ENCODE measurements around the gene SRSF8.

DNA sequence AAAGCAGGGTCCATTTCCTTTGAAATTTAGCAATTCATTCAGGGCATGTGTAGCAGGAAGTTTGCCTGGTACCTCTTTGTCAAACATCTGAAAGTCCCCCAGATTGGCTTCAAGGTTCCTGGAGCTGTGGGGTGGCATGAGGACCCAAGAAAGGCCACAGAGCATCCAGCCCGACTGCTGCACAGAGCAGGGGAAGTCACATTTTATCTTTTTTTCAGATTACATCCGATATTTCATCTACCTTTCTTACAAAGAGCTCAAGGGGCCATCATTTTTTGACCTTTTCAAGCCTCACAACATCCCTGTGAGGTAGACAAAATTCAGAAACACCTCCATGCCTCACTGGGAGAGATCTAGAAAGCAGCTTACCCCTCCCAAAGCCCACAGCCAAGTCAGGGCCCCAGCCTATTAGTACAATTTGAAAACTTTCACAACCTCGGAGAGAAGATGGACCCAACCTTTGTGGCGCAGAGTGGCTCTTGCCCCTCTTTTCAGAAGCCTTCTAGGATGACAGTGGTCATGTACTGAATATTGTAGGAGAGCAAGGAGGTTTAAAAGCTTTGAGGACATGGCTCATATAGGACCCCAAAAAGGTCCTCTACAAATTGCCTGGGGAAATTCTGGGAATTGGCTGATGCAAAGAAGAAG is 9.3 kb downstream of the FZD4 start:
- PRO-cap, result no peak
- RAMPAGE, long total RNA, 4 experiments, result no peak in any of the 4 experiments

DNA sequence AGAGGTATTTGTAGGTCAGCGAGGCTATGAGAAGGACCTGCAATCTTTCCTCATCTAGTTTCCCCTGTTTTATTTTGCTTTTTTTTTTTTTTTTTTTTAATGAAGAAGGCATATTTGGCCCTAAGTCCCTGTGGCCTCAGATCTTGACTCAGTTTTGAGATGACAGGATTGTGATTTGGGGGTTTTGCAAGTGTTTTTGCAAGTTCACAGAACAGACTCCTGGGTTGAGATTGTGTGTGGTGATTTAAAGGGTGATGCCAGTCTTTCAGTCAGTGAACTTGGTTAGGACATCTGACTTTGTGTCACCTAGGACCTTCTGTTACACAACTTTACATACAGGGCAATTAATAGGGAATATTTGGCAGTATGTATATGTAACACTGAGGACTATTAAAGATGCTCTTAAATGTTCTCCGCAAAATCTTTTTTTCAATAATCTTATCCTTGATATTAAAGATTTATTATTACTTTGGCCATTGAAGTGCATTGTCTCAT is 845 bp downstream of the TMEM135 start:
- PRO-cap, result no peak
- RAMPAGE, long total RNA, 4 experiments, result no peak in any of the 4 experiments

DNA sequence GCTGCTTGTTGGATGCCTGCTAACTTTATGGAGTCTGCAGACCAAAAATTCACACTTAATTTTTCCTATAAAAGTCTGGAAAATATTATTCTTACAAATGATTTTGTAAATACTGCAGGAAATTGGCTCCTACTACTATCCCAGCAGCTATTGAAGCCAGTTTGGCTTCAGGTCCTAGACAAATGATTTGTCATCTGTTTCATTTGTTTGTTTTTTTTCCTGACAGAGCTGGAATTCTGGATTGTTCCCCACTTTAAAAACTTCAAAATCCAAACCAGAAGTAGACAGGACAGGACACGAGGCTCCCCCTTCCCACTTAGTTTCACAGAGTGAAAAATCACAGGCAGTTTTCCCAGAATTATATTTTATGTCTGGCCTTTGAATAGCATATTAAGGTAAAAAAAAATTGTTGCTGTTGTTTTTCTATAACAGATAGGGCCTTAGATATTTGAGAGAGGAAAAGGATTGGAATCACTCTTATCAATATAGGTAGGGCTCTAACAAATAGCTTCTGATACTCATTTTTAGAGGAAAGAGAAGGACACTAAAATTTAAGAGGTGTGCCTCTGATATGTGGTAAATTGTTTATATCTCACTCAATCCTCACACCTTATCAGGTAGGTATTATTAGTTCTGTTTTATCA is 292.7 kb downstream of the TMEM135 start:
- PRO-cap, result no peak
- RAMPAGE, long total RNA, 4 experiments, result no peak in any of the 4 experiments

DNA sequence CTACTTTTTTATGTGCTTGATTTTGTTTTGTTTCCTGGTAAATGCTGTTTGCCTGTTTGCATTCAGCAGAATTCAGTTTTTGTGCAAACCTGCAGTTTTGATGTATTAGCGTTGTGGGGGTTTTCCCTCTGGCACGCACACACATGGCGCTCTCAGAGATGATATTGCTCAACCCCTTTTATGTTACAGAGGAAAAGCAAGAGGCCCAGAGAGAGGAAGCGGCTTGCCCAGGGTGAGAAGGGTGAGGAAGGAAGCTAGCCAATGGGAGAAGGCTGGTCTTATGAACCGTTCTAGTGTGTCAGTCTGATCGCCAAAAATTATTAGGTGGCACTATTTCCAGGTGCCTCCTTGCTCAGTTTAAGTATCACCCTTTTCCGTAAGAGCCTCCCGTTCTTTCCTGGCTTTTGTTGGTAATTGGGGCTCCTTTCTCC is 785 bp upstream of the CTSC start:
- PRO-cap, result no peak
- RAMPAGE, long total RNA, 4 experiments, result no peak in any of the 4 experiments

DNA sequence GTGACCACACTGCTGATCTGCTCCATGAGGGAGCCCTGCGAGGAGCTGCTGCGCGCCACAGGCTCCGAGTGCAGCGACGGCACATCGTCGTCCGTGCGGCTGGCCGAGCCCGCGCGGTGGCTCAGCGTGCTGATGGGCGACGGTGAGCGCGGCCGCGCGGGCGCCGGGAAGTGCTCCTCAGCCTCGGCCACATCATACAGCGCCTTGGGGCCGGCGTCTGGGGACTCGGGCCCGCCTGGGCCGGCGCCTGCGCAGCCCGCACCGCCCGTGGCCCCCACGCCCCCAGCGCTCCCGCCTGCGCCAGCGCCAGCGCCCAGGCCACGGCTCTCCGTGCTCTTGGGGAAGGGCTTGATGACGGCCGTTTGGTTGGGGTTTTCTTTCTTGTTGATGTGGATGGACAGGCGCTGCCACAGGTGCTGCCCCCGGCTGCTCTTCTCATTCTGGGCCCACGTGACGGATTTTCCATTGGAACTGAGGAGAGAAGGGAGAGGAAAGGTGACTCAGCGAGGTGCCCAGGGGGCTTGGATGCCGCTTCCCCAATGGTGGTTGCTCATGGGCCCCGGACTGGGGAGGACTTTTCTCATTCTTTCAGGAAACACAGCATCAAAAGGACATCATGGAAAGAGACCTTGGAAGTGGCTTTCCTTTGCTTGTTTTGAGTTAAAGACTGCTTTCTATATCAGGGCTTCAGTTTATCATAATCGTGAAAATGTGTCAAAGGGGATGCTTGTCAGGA is 171.7 kb upstream of the CTSC start:
- PRO-cap, result no peak
- RAMPAGE, long total RNA, 4 experiments, result no peak in any of the 4 experiments

DNA sequence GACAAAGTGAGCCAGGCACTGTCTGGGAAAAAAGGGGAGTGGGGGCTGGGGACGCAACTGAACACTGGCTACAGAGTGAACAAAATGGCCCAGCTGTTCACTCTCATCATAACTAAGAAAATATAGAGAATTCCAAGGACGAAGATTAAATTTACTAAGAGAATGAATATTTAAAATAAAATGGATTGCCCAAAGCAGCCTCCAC is 434.1 kb upstream of the FAT3 start:
- PRO-cap, result no peak
- RAMPAGE, long total RNA, 4 experiments, result no peak in any of the 4 experiments

DNA sequence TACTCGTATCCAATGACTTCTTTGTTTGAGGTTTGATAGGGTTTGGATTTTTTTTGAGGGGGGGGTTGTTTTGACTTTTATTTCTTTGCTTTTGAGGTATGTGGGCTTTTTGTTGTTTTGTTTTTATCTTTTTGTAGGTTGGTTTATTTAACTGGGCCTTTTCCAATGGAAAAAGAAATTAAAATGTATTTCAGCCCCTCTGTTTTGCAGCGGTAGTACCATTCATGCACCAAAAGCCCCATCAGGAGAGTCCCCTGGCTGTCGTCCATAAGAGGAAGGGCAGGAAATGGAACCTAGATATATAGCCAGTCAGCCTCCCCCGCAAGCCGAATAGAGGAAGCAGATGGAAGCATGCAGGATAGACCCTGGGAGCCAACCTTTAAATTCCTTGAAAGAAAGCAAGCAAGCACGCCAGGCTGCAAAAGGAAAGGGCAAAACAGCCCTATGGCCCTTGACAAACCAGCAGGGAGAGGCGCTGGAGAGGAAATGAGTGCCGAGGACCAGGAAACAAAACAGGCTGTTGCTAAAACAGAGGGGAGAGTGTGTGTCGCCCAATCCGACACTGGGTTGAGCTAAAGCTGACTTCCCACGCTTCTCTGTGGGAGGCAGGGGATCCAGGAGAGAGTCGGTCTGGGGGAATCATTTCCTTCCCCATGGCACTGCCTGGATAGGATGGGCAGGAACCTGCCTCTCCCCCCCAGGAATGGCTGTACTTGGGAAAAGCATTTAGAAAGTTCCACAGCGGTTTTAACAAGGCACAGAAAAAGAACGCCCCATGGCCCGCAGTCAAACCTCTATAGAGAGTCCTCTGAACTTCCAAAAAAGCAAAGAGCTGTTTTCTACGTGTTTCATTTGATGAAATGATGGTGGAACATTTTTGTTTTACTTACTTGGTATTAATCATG is 203.5 kb upstream of the MTNR1B start:
- PRO-cap, result no peak
- RAMPAGE, long total RNA, 4 experiments, result no peak in any of the 4 experiments

- PRO-cap, result no peak
- RAMPAGE, long total RNA, 4 experiments, result no peak in any of the 4 experiments
These were observed 91.1 kb downstream of the SLC36A4 start for GRCh38 chr11:93106700-93107116.

DNA sequence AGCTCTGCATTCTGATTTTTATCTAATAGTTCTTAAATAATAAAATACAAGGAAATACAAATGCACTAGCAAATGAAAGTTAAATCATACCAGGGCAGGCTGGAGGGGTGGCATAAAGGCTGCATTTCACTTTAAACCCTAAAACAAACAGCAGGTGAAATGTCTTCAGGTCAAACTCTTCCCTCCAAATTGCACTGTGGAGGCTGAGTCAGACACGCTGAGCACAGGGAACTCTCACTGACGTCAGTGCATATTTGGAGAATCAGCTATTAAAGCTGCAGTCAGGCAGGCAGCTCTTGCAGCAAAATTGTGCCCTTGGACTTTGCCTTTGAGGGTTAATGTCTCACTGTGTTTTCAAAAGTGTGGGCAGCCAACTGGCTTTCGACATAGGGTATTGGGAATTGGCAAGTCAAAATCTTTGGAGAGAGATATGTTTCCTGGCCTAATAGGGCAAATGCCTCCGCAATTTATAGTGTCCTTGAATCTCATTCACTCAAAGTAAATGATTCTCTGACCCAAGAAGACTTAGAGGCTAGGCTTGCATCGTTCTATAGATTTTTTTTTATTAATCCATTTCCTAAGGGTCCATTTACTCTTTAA is 27.6 kb upstream of the SMCO4 start:
- PRO-cap, result no peak
- RAMPAGE, long total RNA, 4 experiments, result no peak in any of the 4 experiments

DNA sequence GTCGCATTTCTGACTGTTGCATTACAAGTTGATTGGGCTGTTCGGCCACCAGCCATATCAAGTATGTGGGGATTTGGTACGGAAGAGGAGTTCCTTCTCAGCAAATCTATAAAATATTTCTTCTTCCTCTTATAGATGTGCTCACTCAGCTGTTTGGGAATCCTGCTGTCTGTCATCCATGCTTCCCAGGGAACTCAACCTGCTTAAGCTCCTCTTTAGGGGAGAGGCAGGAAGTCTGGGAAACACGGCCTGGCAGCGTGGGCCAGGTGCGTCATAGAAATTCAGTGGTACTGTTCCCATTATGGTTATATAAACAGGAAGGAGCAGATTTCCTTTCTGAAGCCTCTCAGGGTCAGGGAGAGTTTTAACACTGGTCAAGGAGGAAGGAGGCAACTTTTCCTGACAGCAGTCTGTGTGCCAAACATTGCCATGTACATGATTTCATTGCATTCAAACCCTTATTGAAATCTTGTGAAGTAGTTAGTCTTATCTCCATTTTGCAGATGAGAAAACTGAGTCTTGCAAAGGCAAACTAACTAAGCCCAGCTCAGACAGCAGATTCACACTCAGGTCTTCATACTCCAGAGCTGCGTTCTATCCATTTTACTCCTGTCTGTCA is 35.5 kb upstream of the AMOTL1 start:
- PRO-cap, result no peak
- RAMPAGE, long total RNA, 4 experiments, result no peak in any of the 4 experiments

DNA sequence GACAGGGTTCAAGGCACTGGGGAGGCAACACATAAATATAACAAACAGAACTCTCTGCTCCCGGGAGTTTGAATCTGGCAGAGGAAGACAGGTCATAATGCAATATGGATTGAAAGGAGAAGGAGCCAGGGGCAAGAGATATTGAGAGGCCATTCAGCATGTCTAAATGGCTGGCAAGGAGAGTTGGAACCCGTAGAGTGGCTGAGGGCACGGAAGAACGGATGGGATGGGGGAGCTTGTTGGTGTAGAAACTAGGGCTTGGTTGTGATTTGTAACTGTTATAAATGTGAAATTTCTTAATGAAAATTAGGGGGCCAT is 28.2 kb downstream of the AMOTL1 start:
- PRO-cap, result no peak
- RAMPAGE, long total RNA, 4 experiments, result no peak in any of the 4 experiments

DNA sequence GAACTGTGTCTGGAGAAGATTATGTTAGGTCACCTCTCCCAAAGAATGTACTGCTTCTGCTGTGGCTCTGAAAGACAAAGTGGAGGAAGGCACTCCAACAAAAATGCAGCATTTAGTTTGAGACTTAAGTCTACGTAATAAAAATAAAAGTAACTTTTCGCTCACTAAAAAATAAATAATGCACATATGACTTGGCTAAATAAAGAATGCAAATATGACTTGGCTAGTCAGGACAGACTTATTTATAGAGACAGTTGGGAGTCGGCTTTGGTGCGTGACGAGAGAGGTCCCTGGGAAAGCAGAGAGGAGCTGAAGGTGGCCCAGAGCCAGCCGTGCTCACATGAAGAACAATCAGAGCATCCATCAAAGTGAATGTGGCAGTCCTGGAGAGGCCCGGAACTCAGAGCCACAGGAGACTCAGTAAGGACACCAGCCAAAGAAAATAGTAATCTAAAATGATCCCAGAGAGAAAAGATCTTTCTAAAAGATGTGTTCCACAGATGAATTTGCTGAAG is 35.0 kb downstream of the CWC15 start:
- PRO-cap, result no peak
- RAMPAGE, long total RNA, 4 experiments, result no peak in any of the 4 experiments

- PRO-cap, result unidirectional peak, plus-strand start at chr11:95066944; bidirectional peak, plus-strand start at chr11:95067197, minus-strand start at chr11:95067126
- RAMPAGE, long total RNA, 4 experiments, result start-site peak on the plus strand in 2 of 4 experiments, at chr11:95066919-95066994 at its widest, 46 to 73 reads per replicate
These were observed at the start of gene SRSF8 for GRCh38 chr11:95066584-95067305. Gene SRSF8, plus strand, starts transcription at chr11:95066919.

GRCh38 chr11:95076518-95076997 is 9.8 kb downstream of the SRSF8 start:
- PRO-cap, result no peak
- RAMPAGE, long total RNA, 4 experiments, result no peak in any of the 4 experiments

GRCh38 chr11:95080971-95082133 is 8.3 kb upstream of the ENDOD1 start:
- PRO-cap, result no peak
- RAMPAGE, long total RNA, 4 experiments, result no peak in any of the 4 experiments

GRCh38 chr11:95091158-95091660 is 1.6 kb downstream of the ENDOD1 start:
- PRO-cap, result no peak
- RAMPAGE, long total RNA, 4 experiments, result no peak in any of the 4 experiments

GRCh38 chr11:95128565-95128963 is 38.9 kb downstream of the ENDOD1 start:
- PRO-cap, result no peak
- RAMPAGE, long total RNA, 4 experiments, result no peak in any of the 4 experiments

GRCh38 chr11:95229090-95229370 is 2.0 kb downstream of the SESN3 start:
- PRO-cap, result no peak
- RAMPAGE, long total RNA, 4 experiments, result no peak in any of the 4 experiments

- PRO-cap, result no peak
- RAMPAGE, long total RNA, 4 experiments, result no peak in any of the 4 experiments
These were observed 114.9 kb downstream of the FAM76B start for GRCh38 chr11:95674646-95675058.

GRCh38 chr11:95688839-95689081 is 100.8 kb downstream of the FAM76B start:
- PRO-cap, result no peak
- RAMPAGE, long total RNA, 4 experiments, result no peak in any of the 4 experiments

Measured in Peyer's patch (tissue), 4 donors.